Mesenchymal stem cell of the bone marrow (primary cell): Measurements from ENCODE around the gene PPP1R32.

- CAGE, long polyA plus RNA = no peak
Observed at GRCh38 chr11:61007493-61007896, 36.0 kb downstream of the CD6 start.

DNA sequence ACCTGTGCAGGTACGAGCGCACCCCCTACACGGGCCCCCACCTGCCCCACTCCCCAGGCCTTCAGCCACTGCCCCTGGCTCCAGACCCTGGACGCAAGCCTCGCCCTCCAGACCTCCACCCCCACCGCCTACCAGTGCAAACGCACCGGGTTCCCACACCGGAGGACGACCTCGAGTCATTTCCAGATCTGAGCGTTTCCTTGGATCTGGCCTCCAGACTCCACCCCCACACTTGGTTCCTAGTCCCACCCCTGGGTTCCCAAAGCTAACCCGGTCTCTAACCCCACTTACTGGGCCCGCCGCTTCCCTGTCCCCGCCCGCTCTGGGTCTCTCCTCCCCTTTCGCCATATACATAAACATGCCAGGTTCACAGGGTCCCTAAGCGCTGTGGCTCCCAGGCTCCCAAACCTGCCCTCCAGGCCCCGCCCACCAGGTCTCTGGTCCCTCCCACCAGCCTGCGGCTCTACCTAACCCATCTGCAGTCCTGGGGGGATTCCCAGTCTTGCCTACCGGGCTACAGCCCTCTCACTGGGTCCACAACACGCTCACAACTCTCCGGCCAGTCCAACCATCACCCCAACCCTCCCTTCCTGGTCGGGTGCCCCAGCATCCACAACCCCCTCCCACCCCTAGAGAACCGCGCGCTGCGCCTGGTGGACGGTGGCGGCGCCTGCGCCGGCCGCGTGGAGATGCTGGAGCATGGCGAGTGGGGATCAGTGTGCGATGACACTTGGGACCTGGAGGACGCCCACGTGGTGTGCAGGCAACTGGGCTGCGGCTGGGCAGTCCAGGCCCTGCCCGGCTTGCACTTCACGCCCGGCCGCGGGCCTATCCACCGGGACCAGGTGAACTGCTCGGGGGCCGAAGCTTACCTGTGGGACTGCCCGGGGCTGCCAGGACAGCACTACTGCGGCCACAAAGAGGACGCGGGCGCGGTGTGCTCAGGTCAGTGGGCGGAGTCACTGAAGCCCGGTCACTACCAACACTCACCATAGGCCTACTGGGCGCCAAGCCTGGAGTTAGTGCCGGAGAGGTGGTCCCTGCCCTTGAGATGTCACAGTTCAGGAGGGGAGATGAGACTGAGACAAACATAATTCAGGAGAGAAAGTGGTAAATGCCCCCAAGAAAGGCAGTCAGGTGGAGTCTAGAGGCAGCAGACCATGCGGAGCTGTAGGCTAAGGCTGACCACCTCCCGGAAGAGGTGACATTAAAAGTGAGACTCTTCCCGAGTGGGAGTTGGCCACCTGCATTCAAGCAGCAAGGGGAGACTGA is 36.9 kb downstream of the CD6 start:
- CAGE, long polyA plus RNA = no peak

- CAGE, long polyA plus RNA = no peak
Observed at GRCh38 chr11:61020489-61021068, 49.1 kb downstream of the CD6 start.

DNA sequence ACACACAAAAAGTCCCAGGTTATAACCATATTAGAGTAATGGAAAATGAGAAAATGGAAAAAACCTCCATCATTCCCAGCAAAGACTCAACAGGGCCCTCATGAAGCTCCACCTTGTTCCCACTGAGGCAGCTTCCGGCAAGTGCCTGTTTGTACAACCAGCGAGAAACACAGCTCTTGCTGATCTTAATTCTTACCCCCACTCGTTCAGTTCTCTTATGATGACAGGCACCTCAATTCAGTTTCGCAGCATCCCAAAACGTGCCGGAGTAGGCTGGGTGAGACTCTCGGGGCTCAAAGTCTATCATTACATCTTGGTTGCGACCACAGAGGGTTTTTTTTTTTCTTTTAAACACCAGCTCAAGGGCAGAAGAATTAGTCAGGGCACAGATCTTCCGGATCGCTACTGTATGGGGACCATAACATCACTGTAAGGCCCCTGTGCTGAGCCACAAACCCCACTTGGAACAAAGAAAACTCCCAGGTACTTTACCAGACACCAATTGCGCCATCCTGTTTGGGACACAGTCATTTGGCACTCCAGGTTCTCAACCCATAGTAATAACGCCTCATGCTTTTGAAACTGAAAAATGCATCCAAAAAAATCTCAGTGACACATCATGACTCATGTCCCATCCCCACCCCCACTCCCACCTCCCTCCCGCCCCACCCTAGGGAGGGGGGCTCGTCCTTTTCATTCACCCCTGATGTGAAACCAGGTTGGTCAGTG is 41.2 kb upstream of the CD5 start:
- CAGE, long polyA plus RNA = no peak

DNA sequence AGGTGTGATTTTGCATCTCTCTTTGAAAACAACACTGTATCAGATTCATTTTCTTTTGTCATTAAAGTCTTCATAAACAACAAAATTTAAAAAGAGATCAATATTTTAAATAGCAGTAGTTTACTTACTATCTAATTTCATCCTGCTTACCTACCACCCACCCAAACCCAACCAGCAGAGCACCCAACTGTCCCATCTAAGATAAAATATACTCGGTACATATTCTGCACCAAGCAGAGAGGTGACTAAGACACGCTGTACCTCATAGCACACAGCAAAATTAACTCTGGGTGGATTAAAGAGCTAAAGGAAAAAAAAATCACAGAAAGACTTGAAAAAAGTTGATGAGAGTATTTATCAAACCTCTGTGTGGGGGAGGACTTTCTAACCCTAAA is 25.9 kb upstream of the CD5 start:
- CAGE, long polyA plus RNA = no peak

GRCh38 chr11:61080105-61080402 is 22.2 kb upstream of the CD5 start:
- CAGE, long polyA plus RNA = no peak

DNA sequence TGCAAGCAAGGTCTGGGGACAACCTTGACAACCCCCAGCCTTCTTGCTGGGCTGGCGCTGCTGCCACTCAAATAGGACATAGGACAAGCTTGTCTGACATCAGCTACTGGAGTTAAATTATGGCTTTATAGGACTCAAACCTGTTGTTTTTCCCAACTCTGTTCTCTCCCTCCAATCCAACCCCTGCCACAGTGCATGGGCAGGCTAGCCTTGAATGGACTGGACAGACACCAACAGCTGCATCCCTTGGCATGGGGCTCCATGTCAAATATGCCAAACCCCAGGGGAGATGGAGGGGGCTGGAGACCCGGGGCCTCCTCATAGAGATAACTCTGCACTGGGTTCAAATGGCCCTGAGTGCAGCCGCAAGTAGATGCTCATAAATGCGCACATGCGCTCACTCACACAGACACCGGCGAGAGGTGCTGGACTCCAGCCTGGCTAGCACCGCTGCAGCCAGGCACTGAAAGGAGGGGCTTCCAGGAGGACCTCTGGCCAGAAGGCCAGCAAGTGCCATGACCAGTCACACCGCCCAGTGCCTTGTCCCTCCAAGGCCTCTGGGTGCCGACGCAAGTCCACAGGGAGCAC is 28.9 kb downstream of the CD5 start:
- CAGE, long polyA plus RNA = no peak

GRCh38 chr11:61141701-61142127 is 19.5 kb downstream of the VPS37C start:
- CAGE, long polyA plus RNA = no peak

- CAGE, long polyA plus RNA = no peak
Observed at GRCh38 chr11:61344950-61345812, 12.2 kb downstream of the TKFC start.

DNA sequence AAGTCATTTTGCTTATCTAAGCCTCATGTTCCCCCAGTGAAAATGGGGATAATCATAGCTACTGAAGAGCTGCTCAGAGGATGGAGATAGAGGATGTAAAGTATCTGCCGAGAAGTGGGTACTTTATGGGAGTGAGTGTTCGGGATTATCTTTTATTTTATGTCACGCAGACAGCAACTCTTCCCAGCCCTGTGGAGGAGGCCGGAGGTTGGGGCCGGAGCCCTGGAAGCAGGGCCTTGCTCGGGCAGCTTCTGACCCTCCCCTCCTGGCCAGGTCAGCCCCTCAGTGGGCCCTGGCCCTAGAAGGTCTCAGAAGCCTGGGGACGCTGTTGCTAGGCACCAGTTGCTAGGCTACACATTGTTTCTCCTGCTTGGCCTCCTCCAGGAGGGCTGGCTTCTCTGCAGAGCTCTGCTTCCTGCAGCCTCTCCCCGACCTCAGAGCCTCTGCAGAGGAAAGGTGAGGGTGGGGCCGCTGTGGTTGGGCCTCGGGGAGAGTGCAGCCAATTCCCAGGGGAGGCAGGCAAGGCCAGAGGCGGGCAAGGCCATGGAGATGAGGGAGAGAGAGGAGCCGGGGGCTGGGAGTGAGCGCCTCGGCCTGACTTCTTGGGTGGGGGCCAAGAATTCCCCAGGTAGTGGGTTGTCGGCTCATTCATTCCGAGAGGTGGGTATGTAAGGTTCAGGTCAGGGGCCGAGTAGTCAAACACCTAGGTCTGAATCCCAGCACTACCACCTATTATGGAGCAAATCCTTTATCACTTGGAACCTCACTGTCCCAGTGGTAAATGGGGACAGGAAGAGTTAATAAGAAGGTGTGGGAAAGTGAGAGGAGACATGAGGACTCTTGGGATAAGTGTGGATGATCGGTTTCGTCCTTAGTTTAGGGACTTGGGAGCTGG is at the start of gene PPP1R32:
PPP1R32 (plus strand) TSS at position 360 of the 895 bp plus-strand sequence.
- CAGE, long polyA plus RNA = no peak

DNA sequence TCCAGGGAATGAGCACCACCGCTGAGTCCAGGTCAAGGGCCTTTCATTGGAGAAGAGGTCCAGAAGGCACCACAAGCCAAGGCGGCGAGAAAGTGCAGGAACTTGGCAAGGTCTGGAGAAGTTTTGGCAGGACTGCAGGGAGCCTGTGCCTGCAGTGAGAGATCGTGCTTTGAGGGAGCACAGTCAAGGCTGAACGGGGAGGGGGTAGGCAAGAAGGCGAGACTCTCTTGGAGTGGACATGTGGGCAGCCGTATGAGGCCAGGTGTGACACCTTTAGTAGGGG is 30.4 kb downstream of the LRRC10B start:
- CAGE, long polyA plus RNA = no peak

DNA sequence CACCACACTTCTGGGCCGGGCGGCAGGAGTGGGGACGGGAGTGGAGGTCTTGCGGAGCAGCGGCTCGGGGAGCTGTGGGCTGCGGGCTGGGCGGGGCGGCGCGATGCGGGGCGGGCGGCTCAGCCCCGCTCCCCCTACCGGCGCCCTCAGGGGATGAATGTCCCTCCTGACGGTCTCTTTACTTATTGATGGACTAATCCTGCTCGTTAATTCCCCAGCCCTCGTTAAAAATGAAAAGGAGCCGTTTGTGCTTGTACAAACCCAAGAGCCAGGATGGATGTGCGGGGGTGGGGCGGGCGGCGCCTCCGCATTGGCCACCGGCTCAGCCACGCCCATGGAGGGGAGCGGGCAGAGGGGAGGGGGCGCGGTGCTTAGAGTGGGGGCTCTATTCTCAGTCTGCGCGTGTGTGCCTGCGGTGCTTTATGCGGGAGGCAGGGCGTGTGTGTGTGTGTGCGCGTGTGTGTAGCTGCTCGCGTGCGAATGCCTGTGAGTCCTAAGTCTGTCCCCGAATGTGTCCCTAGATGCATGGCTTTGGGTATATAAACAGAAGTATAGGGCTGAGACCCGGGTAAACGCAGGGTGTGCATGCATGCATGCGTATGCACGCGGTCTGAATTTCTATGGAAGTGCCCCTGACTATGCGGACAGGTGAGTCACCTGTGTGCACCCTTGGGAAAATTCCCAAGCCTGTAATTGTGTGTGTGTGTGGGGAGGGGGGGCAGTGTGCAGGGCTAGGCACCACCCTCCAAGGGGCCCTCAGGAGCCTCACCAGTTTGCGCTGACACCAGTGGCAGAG is 25.3 kb downstream of the SYT7 start:
- CAGE, long polyA plus RNA = no peak

- CAGE, long polyA plus RNA = no peak
Observed at GRCh38 chr11:61600754-61601155, 19.9 kb upstream of the SYT7 start.

GRCh38 chr11:61610812-61611441 is 30.1 kb upstream of the SYT7 start:
- CAGE, long polyA plus RNA = no peak

- CAGE, long polyA plus RNA = no peak
Observed at GRCh38 chr11:61688345-61688694, 8.1 kb downstream of the DAGLA start.

DNA sequence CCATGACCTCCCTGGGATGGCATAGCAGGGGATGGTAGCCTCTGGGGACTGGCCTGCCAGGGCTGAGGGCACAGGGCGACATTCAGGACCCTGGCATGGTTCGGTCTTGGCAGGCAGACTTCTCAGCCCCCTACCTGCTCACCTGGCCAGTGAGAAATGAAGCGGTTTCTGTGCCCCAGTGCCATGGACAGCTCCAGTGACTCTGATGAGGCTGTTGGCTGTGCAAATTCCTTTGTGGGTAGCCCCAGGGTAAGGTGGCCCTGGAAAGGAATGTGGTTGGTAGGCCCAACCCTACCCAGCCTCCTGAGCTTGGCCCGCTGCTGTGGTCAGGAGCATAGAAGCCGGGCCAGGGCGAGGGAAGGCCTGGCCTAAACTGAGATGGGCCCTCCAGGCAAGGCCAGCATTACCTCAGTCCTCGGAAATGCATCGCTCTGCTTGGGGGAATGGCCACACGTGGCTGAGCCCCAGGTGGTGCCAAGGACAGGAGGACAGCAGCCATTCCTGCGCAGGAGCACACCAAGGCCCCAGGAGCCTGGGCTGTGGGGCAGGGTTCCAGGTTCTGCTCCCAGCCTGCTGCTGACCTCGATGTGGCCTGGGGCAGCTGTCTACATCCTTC is 16.9 kb downstream of the DAGLA start:
- CAGE, long polyA plus RNA = no peak

- CAGE, long polyA plus RNA = no peak
Observed at GRCh38 chr11:61745500-61746200, 6.8 kb upstream of the MYRF start.

DNA sequence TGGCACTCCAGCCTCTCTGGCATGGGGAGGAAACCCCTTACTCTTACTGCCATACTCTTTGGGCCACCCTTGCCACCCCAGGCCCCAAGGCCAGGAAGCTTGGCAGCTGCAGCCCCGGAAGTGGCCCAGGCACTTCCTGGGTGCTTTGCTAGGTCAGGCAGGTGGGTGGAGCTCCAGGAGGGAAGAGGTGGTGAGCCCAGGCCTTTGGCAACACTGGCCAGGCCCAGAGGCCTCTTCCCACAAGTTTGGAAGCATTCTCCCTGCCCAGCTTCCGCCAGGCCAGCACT is 19.8 kb downstream of the TMEM258 start:
- CAGE, long polyA plus RNA = no peak

GRCh38 chr11:61830175-61831259 is 2.4 kb downstream of the FADS2 start:
- CAGE, long polyA plus RNA = no peak

GRCh38 chr11:61833465-61834043 is 5.5 kb downstream of the FADS2 start:
- CAGE, long polyA plus RNA = no peak